ENCODE data around the genes ARVCF, TANGO2 and AIFM3.

DNA sequence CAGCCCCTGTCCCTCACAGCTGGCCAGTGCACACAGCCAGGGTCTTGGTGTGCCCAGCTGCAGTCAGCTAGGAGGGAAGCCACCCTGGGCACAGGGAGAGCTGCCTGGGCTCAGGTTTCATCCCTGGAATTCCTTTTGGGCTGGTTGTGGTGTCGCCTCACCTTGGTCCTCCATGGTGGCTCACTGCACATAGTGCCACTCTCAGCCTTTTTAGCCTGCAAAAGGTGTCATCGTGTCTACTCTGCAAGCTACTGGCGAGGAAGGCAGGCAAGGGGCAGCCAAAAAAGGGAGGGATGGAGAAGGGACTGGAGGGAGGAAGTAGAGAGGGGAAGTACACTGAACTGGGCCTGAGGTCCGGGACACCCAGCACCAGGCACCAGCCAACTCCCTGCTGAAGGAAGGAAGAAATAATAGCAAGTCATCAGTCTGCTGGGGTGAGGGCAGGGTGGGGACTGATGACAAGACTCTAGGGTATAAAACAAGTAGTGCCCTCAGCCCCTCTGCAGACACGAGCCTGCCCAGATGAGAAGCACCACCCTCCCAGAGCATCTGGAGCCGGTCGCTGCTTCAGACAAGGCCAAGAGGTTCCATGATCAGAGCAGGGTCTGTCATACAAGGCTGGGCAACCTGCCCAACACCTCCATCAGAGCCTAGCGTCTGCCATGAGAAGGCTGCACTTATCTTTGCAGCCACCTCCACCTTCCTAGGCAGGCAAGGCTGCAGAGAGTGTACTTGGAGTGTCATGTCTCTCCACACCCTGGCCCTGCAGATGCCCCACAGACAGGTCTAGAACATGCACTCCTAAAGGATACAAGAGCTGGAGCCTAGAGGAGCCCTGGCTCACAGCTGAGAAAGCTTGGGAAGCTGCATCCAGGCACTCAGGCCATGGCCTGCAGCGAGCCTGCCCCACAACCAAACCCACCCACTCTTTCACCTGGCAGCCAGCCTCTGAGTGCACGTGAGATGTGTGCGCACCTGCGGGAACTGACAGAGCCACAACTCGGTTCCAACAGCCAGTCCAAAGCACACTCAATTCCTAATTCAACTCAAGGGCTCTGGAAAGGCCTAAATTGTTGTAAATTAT, 9.0 kb upstream of the COMT start:
- RRBS: no CpG with 5 or more reads among the region's 13 CpGs

DNA sequence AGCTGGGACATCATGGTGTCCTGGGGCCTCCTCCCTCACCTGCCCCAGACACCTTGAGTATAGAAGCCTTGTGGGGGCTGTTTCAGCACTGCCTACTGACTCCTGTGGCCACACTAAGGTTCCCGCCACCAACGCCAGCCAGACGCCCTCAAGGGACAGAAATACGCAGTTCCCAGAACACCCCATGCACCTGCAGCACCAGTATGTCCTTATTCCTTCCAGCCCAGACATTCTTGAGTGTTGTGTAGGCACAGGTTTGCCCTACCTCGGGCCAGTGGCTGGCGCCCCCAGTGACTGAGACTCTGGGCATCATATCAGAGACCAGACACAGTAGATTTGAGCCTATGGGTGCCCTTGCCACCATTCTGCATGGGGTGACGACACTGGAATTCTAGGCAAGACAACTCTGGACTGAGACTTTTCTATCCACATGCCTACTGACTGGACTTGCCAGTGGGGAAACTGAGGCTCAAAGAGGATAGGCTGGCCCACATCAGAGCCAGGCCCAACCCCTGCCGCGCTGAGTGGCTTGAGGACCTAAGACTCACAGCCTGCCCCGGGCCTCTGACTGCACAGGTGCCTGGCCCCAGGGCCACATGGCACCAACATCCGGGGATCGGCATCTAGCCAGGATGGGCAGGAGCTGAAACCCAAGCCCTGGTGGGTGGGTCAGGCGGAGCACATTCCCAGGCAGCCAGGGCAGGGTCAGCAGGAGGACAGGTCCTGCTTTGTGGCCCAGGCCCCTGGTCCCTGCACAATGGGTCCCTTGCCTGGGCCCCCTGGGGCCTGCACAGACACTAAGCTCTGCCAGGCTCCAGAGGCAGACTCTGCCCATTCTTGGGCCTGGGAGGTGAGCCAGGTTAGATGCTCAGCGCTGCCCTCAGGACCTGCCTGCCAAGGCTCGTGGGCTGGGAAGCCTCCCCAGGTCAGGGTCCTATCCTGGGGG, 33.8 kb downstream of the ARVCF start:
- RRBS: 67% methylated on average over 2 of the region's 15 CpGs

DNA sequence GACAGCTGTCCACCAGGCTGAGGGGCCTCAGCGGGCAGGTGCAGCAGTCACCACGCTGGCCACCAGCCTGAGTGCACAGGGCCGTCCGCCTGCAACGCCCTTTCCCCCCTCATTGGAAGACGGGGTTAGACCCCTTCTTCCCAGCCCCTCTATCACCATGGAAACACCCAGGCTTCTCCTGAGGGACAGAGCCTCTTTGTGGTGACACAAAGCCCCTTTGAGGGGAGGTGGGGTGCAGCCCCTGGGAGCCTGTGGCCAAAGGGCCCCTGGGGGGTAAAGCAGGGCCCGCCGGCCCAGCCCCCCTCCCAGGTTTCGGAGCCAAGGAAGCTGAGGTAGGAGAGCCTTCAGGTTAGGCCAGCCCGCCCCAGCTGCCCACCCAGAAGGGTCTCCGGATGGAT, 18.5 kb downstream of the ARVCF start:
- RRBS: 69% methylated on average over 4 of the region's 11 CpGs

- RRBS: 3% methylated on average over 79 of the region's 150 CpGs
Observed at GRCh38 chr22:20016008-20017106, at the start of gene ARVCF. Gene ARVCF, minus strand, starts transcription at chr22:20016823.

- RRBS: under 1% methylated on average over 38 of the region's 61 CpGs
Observed at GRCh38 chr22:20020674-20021220, at the start of gene TANGO2. Gene TANGO2, plus strand, starts transcription at chr22:20021110.

GRCh38 chr22:20108347-20109380, 7.2 kb upstream of the RANBP1 start:
- RRBS: no CpG with 5 or more reads among the region's 19 CpGs

DNA sequence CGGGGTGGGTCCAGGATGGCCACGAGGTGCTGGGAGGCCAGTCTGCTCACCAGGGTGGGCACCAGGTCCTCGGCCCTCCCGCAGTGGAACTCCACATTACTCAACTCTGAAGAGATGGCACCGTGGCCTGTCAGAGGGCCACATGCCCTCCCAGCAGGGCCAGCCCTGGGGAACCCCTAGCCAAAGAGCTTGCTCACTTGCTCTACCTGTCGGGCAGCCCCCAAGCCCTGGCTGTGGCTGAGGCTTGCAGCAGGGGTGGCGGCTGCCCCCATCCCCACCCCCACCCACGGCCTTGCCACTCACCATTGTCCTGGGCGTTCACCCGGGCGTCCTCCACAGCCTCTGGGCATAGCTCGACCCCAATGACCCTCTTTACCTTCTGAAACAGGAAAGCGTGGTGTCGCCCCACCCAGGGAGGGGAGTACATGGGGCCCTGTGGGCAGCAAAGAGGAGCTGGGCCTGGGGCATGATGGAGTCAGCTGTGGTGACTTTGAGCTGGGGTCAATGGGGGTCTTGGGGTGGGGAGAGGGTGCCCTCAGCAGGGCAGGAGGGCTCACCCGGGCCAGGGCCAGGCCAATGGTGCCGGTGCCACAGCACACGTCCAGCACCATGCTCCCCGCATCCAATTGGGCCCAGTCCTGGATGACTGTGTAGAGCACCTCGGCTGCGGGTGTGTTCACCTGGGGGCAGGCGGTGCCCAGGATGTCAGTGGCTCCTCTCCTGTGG, 2.6 kb upstream of the RANBP1 start:
- RRBS: no CpG with 5 or more reads among the region's 21 CpGs

GRCh38 chr22:20298651-20299362, 21.1 kb downstream of the DGCR6L start:
- RRBS: 67% methylated on average over 13 of the region's 62 CpGs

- RRBS: no CpG with 5 or more reads among the region's 10 CpGs
Observed at GRCh38 chr22:20372250-20372960, 21.5 kb upstream of the ZNF74 start.

DNA sequence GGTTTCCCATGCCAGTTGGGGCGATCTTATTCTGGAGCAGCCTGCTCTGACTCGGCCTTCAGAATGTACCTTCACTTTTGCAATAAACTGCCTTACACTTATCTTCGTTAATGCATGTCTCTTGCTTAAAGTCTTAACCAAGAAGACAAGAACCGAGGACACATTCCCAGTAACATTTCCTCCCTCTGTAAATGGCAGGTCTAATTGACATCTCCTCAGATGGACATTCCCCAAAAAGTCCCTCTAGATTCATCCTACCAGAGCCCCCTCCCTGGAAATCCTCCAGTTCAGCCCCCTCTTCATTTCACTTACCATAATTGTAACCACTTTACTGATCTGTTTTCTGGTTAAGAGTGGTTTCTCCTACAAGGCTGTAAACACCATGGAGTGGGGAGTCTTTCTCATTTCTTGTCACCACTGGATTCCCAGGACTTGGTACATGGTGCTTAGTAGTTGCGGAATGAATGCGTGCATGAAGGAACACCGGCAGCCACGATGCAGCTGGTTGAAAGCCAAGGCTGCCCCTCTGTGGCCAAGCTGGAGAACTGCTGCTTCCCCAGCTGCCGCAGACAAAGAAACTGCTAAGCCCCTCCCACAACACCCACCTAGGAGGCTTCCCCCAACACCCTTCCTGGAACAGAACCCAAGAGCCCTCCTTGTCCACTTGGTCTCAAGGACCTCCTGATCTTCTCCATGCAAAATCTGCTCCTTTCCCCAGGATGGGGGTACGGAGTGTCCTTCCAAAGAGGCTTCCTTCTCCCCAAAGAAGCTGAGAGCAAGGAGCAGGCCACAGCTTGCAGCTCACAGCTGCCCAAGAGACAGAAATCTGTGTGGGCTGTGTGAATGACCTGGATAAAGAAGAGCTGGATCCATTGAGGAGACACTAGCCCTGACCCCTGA, 18.5 kb upstream of the SCARF2 start:
- RRBS: no CpG with 5 or more reads among the region's 10 CpGs

- RRBS: 1% methylated on average over 4 of the region's 41 CpGs
Observed at GRCh38 chr22:20507792-20508581, 577 bp downstream of the MED15 start.

DNA sequence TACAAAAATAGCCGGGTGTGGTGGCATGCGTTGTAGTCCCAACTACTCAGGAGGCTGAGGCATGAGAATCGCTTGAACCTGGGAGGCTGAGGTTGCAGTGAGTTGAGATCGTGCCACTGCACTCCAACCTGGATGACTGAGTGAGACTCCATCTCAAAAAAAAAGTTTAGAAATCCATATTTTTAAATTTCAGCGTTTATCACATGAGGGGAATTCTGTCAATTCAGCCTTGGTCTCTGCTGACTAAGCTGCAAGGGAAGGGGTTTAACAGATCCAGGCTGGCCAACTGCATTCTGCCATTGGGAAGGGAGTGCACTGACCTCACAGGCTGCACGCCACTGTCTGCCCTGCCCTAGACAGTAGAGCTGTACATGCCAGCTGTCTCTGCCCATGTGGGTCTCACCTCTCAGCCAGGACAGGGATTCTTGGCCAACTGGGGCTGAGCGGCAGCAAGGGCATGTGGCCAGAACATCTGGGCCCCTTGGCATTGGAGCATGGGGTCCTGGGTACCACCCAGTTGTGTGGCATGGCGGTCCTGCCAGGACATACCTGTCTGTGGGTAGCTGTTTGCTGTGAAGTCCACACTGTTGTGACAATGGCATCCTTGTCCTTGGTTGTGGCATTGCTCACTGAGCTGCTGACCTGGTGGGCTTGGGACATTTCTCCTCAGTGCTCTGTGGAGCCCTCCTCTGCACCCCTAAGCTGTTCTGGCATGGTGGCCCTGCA, 46.5 kb downstream of the MED15 start:
- RRBS: no CpG with 5 or more reads among the region's 8 CpGs

DNA sequence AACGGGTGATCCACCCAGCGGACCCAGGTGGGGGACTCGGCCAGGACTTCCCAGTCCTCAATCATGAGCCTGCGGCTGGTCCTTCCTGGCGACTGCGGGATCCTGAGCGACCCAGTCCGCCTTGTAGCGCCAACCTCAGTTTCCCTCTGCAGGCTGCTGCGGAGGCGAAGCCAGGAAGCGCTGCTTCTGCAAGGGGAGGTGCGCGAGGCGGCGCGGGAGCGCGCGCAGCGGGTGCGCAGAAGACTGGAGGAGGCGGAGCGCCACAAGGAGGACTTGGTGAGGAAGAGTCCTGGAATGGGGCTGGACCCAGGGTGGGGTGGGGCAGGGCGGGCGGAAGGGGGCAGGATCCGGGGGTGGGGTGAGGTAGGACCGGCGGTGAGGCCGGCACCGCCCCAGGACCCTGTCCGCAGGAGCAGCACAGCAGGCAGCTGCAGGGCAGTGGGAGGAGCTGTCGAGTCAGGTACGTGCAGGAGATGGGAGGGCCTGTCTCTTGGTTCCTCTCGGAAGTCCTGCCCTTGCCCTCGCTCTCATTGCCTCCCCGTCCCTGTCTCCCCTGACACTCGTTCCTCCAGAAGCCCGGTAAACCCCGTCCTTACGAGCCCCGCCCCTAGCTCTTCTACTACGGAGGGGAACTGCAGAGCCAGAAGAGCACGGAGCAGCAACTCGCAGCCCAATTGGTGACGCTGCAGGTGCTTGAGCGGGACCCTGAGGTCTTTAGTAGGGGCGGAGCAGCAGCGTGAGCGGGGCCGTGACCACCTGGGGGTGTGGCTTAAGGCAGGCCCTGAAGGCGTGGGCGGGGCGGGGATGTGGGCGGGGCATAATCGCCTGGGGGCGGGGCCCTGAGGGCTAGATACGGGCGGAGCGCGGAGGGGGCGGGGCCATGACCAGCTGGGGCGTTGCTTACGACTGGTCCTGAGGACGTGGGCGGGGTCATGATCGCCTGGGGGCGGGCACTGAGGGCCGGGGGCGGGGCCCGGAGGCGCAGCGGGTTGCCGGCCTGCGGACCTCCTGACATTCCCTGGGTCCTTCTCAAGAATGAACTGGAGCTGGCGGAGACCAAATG, 71.1 kb upstream of the SERPIND1 start:
- RRBS: no CpG with 5 or more reads among the region's 76 CpGs

DNA sequence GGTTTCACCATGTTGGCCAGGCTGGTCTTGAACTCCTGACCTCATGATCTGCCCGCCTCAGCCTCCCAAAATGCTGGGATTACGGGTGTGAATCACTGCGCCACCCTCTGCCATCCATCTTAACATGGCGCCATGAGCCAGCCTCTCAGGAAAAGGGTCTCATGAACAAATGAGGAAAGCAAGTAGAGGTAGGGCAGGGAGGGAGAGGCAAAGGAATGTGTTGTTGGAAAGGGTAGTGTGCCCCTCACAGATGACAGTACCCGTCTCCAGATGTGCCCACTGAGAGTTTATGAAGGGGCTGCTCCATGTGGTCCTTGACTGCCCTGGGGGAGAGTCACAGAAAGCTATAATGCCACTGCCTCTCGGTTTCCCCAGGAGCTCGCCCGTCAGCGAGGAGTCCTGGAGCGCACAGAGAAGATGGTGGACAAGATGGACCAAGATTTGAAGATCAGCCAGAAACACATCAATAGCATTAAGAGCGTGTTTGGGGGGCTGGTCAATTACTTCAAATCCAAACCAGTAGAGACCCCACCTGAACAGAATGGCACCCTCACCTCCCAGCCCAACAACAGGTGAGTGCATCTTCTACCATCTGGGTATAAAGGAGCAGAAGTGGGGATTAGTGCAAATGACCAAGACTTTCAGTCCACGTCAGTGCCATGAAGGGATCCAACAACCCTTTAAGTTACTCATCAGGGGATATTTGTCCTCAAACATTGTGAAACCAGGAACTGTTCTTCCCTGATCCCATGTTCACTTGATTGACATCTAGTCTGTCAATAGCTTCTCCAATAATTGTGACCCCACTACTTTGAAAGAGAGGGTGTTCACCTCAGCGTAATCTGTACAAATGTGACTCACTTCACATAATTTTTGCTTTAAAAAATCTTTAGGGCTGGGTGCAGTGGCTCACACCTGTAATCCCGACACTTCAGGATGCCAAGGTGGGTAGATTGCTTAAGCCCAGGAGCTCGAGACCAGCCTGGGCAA, 11.4 kb downstream of the SNAP29 start:
- RRBS: no CpG with 5 or more reads among the region's 15 CpGs

- RRBS: no CpG with 5 or more reads among the region's 8 CpGs
Observed at GRCh38 chr22:20887170-20887951, 28.6 kb downstream of the SNAP29 start.

DNA sequence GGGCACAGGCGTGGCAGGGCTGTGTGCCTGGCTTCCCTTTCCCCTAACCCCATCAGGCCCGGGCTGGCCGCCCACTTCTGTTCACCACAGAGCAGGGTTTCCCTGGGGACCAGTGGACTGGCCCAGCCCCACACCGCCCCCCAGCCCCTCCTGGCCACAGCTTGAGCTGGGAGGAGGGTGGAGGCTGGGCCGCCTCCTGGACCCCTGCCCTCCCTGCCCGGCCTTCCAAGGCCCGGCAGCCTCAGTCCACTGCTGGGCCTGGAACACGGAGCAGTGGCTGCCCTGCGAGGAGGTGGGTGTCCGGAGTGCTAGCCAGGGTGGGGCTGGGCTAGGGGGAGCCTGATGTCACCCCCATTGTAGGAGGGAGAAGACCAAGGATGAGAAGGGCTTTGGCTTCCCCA, at the start of gene AIFM3:
Gene AIFM3, plus strand, starts transcription at position 244 of the 401 bp plus-strand sequence.
- RRBS: 42% methylated on average over 4 of the region's 10 CpGs

- RRBS: no CpG with 5 or more reads among the region's 30 CpGs
Observed at GRCh38 chr22:21416347-21416868, 763 bp upstream of the HIC2 start.

- RRBS: no CpG with 5 or more reads among the region's 33 CpGs
Observed at GRCh38 chr22:21444490-21445376, 22.5 kb upstream of the TMEM191C start.

GRCh38 chr22:21467890-21468951, 1.0 kb downstream of the TMEM191C start:
- RRBS: no CpG with 5 or more reads among the region's 77 CpGs

DNA sequence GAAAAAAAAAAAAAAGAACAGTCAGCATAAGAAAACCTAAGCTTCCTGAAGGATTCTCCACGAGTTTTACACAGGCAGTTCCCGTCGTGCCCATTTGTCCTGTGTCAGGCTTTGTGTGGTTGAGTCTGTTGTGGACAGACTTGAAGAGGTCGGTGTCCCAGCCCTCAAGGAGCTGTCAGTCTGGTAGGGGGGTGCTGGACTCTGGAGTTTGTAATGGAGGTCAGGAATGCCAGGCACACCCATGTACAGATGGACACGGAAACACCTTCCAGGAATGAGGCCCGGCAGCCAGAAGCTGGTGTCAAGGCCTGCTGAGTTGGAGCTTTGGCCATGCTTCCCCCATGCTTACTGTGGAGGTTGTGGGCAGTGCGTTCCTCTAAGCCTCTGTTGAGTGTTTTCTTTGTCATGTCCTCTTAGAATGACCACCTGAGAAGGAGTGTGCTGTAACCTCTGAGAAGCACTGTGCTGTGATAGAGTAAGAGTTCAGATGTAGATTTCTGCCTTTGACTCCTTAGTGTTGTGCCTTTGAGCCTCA, 10.9 kb downstream of the UBE2L3 start:
- RRBS: no CpG with 5 or more reads among the region's 7 CpGs

Data from SK-N-MC (cell line).